Ascending aorta (tissue), 1 donor: ENCODE results near the genes CSK and FAM219B.

GRCh38 chr15:74421172-74421882, 12.4 kb downstream of the SEMA7A start:
- PRO-cap = no peak

DNA sequence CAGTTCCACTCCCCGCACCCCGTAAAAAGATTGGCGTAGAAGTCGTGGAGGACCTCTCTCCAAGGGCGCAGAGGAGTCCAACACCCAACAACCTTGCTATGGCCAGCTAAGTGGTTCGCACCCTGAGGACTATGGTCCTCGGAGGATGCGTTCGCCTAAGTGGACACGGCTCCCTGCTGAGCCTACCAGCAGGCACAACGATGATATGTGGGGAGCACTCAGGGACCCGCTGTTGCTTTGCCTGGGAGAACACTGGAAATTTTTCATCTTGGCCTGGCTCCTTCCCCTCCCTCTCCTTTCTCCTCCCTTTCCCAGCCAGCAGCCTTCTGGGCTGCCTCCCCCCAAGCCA, 423 bp upstream of the SEMA7A start:
- PRO-cap = no peak

DNA sequence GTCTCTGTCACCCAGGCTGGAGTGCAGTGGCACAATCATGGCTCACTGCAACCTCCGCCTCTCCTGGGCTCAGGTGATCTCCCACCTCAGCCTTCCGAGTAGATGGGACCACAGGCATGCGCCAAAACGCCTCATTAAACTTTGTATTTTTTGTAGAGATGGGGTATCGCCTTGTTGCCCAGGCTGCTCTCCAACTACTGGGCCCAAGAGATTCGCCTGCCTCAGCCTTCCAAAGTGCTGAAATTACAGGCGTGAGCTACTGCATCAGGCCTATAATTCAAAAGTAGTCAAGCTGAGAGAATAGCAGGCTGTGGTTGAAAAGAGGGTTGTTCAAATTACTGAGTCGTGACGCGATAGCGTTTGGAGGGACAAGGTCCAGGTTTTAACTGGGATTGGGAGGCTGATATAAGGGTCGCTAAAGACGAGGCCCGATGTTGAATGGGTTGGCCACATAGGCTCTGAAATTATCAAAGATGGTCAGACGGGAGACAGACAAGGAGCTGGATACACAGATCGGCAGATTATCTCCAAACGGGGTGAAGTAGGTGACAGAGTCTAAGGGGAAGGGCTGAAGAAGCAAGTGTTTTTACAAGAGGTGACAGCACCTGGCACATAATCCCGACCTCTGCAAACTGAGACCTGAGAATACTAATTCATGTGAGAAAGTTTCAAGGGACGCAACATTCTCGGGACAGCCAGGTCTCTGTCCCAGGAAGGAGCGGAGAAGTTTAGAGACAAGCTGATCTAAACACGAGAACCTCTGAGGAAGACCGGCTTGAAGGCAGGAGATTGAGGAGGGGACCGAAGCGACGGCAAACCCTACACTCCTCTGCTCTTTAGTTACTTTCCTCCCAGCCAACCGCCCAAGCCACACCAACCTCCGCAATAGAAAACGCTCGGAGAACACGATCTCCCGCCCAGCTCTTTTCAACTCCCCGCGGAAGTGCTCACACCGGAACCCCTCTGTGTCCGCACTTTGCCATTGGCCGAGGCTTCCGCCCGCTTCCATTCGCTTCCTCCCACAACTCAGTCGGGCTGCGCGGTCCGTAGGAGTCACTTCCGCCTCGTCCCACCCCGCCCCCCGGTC, 657 bp upstream of the ARID3B start:
- PRO-cap = bidirectional peak, plus-strand start outside the sequence, minus-strand start at position 929 of the sequence

GRCh38 chr15:74541880-74542560, 1.0 kb downstream of the ARID3B start:
- PRO-cap = no peak

- PRO-cap = unidirectional peak, plus-strand start at chr15:74614806; unidirectional peak, plus-strand start at chr15:74614904
Measured at GRCh38 chr15:74614542-74615103, 1.0 kb upstream of the CLK3 start.

DNA sequence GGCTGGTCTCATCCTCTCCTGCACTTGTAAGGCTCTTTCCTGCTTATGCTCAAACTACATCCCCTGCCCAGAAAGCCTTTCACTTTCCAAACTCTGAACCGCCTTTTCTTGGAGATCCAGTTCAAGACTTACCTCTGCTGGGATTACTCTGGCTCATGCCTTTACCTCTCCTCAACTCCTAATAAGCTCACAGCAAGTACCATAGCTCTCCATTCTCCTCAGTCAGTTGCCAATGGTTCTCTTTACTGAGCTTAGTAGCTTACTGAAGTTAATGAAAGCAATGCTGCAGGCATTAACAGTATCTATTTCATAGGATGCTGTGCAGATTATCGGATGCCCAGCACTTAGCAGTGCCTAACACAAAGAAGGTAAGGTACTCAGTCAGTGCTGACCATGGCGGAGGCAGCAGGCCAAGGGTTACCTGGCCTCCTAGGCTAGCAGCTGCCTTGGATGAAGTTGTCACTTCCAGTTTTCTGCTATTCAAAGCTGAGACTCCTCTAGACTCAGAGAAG, 20.4 kb downstream of the CLK3 start:
- PRO-cap = no peak

DNA sequence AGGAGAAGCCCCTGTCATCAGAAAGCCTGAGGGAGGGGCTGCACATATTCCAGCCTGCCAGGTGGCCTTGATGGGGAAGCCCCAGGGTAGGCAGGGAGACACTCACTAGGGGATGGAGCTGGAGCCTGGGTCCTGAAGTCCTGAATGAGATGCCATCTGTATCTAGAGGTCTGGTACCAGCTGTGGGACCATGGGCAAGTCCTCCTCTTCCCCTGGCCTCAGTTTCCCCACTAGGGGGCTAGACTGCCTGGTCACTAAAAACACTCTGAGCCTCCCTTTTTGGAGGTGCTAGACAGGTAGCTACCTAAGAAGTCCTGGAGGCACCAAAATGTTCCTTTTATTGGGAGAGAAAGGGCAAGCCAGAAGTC, 285 bp downstream of the CYP1A1 start:
- PRO-cap = no peak

GRCh38 chr15:74781604-74782017, 269 bp upstream of the CSK start:
- PRO-cap = no peak

GRCh38 chr15:74782018-74782882, at the start of gene CSK:
Gene CSK (plus strand): TSS chr15:74782080.
- PRO-cap = unidirectional peak, plus-strand start at chr15:74782126

GRCh38 chr15:74801653-74802249, 10.9 kb upstream of the LMAN1L start:
- PRO-cap = no peak

- PRO-cap = no peak
Measured at GRCh38 chr15:74843437-74843883, 504 bp upstream of the ULK3 start.

DNA sequence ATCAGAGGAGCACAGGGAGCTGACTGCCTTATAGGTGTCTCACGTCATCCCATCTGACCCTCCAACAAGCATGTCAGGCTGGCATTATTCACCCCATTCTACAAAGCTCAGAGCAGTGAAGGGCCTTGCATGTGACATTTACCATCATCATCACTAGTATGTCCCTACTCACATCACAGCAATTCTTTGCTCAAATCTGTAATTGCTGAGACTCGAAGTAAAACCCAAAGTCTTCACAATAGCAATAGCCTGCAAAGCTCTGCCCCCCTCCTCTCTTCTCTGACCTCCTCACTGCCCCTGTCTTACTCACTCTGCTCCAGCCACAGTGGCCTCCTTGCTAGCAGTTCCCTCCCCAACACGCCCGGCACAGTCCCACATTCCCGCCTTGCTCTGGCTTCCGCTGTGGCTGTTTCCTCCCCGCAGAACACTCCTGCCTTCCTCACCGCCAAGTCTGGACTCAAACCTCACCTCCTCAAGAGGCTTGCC, 629 bp upstream of the MPI start:
- PRO-cap = no peak

DNA sequence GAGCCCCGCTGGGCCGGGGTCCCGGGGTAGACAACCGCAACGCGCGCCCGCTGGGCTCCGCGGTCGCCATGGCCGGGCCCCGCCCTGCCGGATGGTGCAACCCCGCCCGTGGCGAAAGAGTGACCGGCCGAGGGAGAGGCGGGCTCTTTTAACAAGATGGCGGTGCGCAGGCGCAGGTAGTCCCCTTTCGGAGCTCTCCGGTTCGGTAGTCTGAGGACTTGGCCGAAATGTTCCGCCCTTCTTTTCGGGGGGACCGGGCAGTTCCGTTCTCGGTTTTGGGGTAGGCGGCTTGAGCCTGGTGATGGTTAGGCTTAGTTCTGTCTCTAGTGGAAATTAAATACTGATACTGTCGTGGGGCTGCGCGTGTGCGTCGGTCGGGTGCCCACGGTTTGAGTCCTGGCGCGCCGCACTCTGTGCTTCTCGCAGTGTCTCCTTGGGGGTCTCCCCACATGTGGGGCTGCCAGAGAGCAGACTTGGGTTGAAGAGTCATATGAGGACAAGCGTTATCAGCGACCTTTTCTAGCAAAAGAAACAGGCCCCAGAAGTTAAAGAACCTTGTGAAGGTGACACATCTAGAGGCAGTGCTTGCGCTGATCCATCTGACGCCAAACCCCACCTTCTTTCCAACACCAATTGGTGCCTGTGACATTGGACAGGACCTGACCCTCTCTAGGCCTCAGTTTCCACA, at the start of gene FAM219B:
Gene FAM219B, minus strand, starts transcription at position 121 of the 688 bp plus-strand sequence.
- PRO-cap = bidirectional peak, plus-strand start at position 179 of the sequence, minus-strand start at position 93 of the sequence

GRCh38 chr15:75007385-75007612, 11.9 kb downstream of the SCAMP5 start:
- PRO-cap = no peak

- PRO-cap = bidirectional peak, plus-strand start at chr15:75043875, minus-strand start at chr15:75043617
Measured at GRCh38 chr15:75043505-75044483, 20.4 kb downstream of the PPCDC start.

GRCh38 chr15:75175592-75176067, 26.1 kb upstream of the C15orf39 start:
- PRO-cap = no peak

- PRO-cap = no peak
Measured at GRCh38 chr15:75178155-75179204, 23.2 kb upstream of the C15orf39 start.

DNA sequence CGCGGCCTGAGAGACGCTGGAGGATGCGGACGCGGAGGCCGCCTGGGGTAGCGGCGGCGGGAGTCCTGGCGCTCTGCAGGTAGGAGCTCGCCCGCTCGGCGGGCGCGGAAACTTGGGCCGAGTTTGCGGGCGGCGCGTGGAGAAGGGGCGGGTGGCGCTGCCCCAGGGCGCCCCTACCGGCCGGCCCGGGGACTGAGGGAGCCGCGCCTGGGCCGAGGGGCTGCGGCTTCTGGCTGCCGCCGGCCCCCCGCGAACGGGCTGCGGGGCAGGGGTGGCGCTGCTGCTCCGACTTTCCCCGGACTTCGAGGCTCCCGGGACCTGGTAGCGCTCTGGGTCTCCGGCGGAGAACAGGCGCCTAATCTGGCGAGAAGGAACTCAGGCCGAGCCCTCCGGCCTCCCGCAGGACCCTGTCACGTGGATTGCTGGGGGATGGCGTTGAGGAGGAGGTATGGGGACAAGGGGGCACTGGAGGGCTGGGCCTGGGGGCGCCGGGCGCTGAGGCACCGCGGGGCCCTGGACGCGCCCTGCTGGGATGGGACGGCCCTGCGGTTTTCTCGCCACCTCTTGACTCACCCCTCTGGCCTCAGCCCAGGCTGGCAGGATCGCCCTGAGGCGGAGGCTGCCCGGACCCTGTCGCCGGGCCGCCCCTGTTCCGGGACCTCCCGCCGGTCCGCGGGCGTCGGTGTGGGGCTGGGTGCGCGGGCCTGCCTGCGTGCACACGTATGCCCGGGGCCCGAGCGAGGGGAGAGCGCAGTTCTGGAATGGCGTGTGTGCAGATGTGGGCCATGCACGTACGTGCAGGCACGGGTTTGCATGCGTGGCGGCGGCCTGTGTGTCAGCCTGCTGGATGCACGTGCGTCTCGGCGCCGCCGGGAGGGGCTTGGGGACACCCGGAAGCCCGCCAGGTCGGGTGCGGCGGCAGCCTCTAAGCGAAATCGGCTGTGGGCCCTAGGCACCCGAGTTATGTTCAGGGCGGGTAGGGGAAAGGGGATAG, 596 bp downstream of the C15orf39 start:
- PRO-cap = bidirectional peak, plus-strand start at position 195 of the sequence, minus-strand start at position 114 of the sequence; bidirectional peak, plus-strand start at position 928 of the sequence, minus-strand start at position 770 of the sequence

DNA sequence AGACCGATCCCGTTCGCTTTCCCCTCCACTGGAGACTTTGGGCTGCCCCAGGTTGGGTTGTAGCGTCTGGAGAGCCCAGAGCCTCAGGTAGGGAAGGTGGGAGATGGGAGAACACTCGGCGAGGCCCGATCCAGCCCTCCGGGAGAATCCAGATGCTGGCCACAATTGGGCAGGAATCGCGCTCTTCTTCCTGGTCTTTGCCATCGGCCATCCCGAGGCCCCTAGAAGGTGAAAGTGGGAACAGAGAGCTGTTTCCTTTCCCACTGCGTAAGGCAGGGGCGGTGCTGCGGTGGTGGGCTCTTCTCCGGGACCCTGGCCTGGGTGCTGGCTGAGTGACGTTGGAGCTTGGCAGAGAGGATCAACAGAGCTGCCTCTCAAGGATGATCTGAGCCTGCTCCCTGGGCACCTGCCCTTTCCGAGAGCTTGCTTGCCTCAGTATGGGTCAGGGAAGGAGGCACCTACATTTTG, 1.3 kb downstream of the C15orf39 start:
- PRO-cap = no peak

DNA sequence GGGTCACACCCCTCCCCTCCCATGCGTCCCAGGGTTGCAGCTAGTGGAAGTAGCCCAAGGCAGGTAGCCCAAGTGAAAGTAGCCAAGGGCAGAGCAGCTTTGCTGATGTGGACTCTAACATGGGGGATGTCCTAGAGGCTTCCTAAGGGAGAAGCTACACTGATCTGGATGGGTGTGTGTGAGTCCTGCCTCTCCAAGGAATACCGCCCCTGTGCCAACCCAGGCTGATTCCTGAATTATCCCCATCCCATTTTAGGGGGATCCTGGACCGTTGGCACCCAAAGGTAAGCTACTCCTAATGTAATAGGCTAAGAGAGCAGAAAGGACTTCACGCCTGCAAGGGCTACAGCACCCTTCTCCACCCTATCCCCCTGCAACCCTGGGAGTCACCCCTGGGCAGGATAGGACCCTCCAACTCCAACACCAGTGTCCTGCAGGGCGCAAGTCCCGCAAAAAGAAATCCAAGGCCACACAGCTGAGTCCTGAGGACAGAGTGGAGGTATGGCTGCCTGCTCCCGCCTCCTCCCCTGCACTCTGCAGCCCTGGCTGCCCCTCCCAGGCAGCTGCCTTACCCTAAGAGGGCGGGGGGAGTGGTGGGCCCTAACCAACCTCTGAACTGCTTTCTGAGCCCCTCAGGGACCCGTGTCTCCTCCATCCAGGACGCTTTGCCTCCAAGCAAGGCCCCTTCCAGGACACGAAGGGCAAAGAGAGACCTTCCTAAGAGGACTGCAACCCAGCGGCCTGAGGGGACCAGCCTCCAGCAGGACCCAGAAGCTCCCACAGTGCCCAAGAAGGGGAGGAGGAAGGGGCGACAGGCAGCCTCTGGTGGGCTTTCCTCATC, 7.4 kb downstream of the NEIL1 start:
- PRO-cap = no peak